Pulmonary artery (tissue), 1 donor: Measurements from ENCODE around the gene DNAI2.

GRCh38 chr17:72338733-72339604 is 218.1 kb downstream of the SOX9 start:
- PRO-cap = no peak

GRCh38 chr17:72400033-72400525 is 279.3 kb downstream of the SOX9 start:
- PRO-cap = no peak

GRCh38 chr17:72538588-72539246 is 417.9 kb downstream of the SOX9 start:
- PRO-cap = no peak

- PRO-cap = no peak
Observed at GRCh38 chr17:72666221-72666442, 426.4 kb downstream of the SLC39A11 start.

DNA sequence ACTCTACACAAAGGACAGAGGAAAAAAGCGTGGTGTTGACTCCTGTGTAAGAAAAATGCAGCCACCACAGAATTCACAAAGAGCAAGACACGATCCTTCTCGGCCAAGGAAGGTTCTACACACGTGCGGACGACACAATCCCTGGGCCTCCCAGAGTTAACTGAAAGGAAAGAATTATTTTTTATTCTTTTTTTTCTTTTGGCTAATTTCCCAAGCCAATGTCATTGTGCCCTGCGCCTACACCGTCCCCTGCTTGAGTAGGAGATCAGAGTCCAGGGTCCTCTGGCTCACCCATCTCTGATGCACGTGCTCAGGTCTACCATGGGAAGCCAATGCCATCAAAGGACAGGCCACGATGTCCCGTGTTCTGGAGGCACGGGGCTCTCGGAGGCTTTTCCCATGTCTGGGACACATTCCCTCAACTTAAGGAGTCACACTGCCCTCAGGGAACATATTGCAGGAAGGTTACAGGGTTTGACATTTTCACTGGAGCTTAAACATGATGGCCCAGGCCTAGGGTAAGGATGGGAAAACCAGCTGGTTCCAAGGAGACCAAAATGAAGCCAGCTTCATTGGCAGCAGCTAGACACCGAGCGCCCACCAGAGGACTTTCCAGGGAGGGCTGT is 123.7 kb downstream of the SLC39A11 start:
- PRO-cap = no peak

- PRO-cap = no peak
Observed at GRCh38 chr17:73166692-73167585, 2.1 kb downstream of the SSTR2 start.

GRCh38 chr17:73262798-73263031 is 1.0 kb upstream of the CPSF4L start:
- PRO-cap = no peak

- PRO-cap = no peak
Observed at GRCh38 chr17:73283608-73284764, 22.3 kb upstream of the CPSF4L start.

DNA sequence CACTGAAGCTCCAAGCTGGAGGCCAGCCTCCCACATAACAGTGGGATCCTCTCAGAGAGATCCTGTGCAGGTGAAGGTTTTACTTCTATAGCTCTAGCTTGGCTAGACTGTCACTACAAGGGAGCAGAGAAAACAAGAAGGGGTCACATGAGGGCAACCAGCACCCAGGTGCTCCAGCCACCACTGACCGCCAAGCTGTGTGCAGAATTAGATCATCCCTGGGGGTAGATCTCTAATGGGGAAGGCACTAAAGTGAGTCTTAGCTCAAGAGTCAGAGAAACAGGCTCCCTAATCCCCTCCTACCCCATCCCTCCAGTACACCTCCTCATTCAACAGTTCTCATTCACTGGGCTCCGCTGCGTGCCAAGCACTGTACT is 13.4 kb downstream of the CDC42EP4 start:
- PRO-cap = no peak

DNA sequence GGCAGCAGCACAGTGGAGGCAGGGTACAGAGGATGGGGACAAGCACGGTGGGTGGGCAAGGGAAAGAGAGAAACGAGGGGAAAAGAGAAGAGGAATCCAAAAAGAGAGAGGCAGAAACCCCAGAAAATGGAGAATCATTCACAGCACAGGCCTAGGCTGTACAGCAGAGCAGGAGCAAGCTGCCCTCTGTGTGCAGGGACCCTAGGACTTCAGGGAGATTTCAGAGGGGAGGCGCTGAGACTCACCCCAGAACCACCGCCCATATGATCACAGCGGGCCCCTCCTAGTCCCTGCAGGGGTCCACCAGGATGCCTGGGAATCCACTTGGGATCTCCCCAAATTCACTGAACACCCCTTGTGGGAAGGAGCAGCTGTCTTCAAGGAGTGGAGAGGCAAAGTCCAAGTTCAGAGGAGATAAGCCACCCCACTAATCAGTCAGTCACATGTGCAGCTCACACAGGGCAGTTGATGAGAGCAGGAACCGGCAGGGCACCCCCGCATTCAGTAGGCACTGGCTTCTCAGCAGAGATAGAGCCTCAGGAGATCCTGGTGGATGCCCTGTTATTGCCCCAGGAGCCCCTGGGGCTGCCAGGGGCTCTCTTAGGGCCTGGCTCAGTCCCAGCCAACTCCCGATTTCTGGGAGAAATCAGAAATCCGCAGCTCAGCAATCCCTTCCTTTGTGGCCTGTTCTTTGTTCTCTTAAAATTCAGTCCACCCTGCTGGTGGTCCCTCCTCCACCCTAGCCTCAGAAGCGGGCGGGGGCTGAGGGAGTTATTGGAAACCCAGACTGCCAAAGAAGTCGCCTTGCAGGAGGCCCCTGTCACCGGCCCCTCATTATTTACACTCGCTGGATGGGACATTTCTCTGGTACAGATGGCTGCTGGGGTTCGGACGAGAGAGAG is 2.0 kb downstream of the CDC42EP4 start:
- PRO-cap = unidirectional peak, plus-strand start at position 464 of the sequence

- PRO-cap = no peak
Observed at GRCh38 chr17:73323878-73324347, 12.1 kb upstream of the CDC42EP4 start.

GRCh38 chr17:73359736-73360607 is 48.2 kb upstream of the CDC42EP4 start:
- PRO-cap = no peak

GRCh38 chr17:73452021-73452428 is 140.2 kb upstream of the CDC42EP4 start:
- PRO-cap = no peak

- PRO-cap = no peak
Observed at GRCh38 chr17:73719518-73720635, 75.6 kb upstream of the SDK2 start.

- PRO-cap = no peak
Observed at GRCh38 chr17:74163469-74163918, 40.0 kb upstream of the RPL38 start.

GRCh38 chr17:74241364-74241979 is 28.1 kb downstream of the TTYH2 start:
- PRO-cap = unidirectional peak, minus-strand start at chr17:74241591

DNA sequence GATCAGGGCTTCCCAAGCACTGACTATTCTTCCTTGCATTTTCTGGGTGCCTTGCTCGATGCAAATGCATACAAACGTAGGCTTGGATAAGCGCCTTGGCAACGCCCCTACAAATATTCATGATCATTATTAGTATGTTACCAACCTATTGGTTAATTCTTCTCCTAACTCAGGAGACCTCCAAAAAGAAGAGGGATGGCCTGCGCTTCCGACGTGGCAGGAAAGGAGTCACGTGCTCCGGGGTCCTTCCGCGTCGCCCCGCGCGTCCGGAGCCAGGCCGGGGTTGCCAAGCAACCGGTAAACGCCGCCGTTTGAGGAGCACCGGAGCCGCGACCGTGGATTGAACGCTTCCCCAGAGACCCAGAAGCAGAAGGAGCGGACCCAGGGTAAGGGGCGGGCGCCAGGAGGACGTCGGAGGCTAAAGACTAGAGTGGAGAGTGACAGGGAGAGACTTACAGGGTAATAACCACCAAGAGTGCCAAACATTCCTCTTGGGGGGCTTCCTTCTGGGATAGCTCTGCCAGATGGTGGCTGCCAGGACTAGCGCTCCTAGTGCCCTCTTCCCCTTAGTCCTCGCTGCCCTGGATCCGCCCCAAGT is at the start of gene DNAI2:
Gene DNAI2, plus strand, starts transcription at position 275 of the 598 bp plus-strand sequence.
- PRO-cap = no peak

- PRO-cap = no peak
Observed at GRCh38 chr17:74295790-74296213, 21.8 kb downstream of the DNAI2 start.

GRCh38 chr17:74316884-74317489 is 9.0 kb upstream of the KIF19 start:
- PRO-cap = no peak

DNA sequence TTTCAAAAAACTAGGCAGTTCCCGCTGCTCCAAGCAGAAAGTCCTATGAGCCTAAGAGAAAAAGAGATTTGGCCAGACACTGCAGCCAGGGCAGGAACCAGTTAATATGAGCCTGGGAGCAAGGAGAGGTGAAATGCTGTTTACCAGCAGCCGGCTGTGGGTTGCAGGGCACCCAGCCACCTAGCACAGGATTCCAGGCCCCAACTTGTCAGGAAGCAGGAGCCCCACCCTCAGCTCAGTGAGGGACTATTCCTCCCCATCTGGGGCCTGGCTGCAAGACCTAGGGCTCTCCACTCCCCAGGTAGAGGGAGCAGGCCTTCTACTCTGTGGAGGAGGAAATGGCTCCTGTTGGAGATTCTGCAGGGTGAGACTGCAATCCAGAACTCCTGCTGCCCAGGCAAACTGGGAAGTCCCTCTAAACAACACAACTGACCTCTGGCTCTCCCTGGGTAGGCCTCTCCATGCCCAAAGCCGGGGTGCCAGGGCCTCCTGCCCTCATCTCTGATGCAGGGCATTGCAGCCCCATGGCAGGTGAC is 4.4 kb upstream of the GPRC5C start:
- PRO-cap = no peak